H7 (cell line): ENCODE results near the gene PPCS.

- RAMPAGE, long total RNA, result no peak
These were observed 179.7 kb downstream of the HIVEP3 start for GRCh38 chr1:41738534-41739811.

DNA sequence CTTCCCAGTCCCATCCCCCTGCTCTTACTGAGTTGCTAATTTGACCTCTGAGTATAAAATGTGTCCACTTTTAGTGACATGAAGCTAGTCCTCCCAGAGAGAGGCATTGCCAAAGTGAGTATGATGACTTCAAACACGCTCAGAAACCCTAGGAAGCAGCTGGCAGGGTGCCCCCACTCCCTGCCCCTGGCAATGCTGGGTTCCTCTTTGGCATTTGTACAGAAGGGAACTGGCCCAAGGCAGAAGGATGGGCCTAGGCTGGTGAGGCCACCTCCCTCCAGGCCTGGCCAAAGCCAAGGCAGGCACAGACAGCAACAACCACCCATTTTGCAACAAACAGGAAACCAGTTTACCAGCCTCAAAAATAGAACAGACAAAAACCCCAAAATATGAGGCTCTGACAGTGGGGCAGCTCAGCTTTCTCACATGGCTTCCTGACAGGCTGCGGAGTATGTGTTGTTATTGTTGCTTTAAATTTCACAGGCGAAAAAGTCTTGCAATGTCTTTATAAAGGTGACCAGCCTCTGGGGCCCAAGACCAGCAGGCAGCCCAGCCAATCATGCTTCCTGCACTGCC is 115.8 kb downstream of the HIVEP3 start:
- RAMPAGE, long total RNA, result no peak

- RAMPAGE, long total RNA, result no peak
These were observed 112.8 kb downstream of the HIVEP3 start for GRCh38 chr1:41805937-41806247.

DNA sequence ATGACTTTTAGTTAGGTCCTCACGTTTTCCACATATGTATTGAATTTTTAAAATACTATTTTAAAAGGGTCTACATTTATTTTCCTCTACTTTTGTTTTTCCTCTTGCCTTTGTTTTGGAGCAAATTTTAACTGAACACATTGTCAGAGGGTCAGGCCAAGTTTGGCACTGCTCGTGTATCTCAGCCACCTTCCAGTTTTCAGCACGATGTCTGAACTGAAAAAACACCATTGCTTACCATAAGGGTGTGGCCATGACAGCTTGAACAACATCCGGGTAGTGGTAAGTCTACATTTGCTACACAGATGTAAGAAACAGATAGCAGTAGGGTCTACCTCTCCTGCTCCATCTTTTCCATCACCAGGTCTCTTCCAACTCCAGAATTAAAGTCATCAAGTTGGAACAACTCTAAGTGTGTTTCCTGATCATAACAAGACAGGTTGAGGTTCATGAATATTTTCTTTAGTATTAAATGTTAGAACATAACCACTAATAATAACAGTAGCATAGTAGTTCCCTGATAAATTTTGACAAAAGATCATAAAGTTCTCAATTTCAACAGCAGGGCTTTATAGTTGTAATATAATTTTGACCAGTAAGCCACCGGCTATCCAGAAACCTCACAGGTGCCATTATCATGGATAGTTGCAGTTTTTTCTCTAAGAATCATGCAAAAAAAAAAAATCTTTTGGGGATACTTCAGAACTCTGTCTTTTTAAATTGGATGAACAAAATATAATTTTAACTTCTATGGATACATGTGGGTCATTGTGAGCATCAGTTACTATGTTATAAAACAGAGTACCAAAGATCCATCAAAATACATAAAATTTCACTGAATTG is 4.0 kb downstream of the HIVEP3 start:
- RAMPAGE, long total RNA, result no peak

GRCh38 chr1:42035108-42036372 is 116.8 kb upstream of the HIVEP3 start:
- RAMPAGE, long total RNA, result no peak

- RAMPAGE, long total RNA, result no peak
These were observed 1.4 kb downstream of the GUCA2A start for GRCh38 chr1:42163045-42163648.

- RAMPAGE, long total RNA, result no peak
These were observed 8.0 kb upstream of the GUCA2A start for GRCh38 chr1:42172291-42173148.

DNA sequence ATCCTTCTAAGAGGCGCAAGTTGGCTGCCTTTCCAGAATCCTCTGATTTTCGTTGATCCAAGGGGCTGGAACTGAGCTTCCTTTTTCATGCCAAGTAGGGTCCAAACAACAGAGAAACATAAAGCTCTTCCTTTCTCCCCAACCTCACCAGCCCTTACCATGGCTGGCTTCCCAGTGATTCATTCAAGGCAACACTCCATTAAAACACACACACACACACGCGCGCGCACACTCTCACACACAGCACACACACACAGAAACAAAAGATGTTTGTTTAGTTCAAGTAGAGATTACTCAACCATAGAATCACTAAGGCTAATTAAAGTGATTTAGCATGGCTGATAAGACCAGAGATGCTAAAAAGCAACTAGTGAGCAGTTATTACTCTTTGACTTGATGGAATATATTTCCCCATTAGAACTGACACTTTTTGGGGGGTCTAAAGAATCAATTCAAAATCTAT is 13.0 kb upstream of the GUCA2A start:
- RAMPAGE, long total RNA, result no peak

GRCh38 chr1:42214562-42214929 is 50.0 kb upstream of the GUCA2A start:
- RAMPAGE, long total RNA, result no peak

- RAMPAGE, long total RNA, result start-site peak on the plus strand at chr1:42456557-42456568, 309 reads
These were observed at the start of gene PPCS for GRCh38 chr1:42456148-42457357. TSS of gene PPCS (plus strand) at chr1:42456543.

GRCh38 chr1:42457857-42458439 is 1.6 kb downstream of the PPCS start:
- RAMPAGE, long total RNA, result no peak

DNA sequence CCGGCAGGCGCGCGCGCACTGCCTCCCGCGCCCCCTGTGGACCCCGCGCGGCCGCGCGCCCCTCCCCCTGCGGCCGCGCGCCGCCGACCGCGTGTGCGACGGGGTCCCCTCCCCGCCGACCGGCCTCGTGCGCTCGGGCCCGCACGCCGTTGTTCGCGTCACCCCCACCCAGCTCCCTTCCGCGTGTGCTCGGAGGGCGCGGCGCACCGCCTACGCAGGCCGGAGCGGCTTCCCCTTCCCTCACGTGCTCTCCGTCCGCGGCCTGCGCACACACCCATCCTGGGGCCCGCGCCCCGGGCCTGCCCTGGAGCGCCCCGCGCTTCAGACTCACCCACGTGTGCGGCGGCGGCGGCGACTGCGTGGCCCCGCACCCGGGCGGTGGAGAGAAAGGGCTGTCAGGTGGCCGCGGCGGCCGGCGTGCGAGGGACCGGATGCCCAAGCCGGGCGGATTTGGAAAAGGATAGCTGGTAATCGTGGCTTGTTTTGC is 724 bp downstream of the YBX1 start:
- RAMPAGE, long total RNA, result no peak

DNA sequence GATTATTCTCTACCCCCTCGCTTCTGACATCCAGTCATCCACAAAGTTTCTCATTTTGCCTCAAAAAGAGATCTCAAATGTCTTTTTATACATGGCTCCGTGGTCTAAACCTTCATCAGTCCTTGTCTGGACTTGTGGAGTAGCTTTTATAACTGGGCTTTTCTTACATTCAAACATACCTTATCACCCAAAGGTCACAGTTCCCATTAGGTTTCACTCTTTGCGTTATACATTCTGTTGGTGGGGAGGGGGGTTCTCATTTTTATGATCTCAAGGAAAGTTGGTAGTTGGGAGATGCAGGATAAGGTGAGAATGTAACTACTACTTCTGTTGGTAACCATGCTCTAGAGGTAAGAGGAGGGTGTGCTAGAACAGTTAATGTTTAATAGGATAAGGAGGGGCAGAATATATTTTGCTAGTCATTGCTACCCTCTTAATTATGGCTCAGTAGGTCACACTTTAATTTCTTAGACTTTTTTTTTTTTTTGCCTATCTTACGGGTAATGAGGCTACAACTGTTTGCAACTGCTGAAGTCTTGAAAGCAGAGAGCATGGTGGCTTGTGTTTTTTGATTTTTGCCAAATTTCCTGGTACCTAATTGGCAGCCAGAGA is 10.7 kb downstream of the YBX1 start:
- RAMPAGE, long total RNA, result no peak

DNA sequence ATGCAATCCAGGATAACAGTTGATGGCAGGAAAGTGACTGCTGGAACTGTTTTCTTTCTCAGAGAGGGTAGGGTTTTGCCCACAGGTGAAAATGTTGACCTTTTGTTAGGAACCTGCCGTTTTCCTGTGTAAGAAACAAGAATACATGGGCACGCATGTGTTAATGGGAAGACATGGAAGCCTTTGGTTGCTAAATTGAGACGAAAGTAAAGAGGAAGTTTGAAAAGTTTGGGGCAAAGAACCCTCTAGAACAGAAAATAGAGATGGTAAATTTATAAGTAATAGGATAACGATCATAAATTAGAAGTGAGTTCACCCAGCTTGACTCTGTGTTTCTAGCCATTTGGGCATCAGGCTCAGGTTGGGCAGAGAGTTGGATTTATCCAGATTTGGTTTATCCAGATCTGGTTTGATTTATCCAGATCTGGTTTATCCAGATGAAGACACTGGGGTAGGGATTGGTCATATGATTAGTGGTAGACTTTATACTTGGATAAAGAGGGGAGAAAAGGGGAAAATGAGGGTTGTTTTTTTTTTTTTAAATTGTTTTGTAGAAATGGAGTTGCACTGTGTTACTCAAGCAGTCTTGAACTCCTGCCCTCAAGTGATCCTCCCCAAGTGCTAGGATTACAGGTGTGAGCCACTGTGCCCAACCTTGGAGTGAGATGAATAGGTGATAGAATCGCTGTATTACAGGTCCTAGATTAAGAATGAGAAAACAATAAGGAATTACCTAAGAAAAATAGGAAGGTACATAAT is 17.1 kb downstream of the YBX1 start:
- RAMPAGE, long total RNA, result no peak

GRCh38 chr1:42843056-42843769 is 3.2 kb upstream of the ZNF691 start:
- RAMPAGE, long total RNA, result no peak

GRCh38 chr1:42938726-42939774 is 19.6 kb downstream of the SLC2A1 start:
- RAMPAGE, long total RNA, result no peak

- RAMPAGE, long total RNA, result no peak
These were observed 1.6 kb downstream of the SLC2A1 start for GRCh38 chr1:42956789-42957696.

GRCh38 chr1:42963678-42964476 is 5.2 kb upstream of the SLC2A1 start:
- RAMPAGE, long total RNA, result no peak

GRCh38 chr1:42979758-42980875 is 21.4 kb upstream of the SLC2A1 start:
- RAMPAGE, long total RNA, result no peak

DNA sequence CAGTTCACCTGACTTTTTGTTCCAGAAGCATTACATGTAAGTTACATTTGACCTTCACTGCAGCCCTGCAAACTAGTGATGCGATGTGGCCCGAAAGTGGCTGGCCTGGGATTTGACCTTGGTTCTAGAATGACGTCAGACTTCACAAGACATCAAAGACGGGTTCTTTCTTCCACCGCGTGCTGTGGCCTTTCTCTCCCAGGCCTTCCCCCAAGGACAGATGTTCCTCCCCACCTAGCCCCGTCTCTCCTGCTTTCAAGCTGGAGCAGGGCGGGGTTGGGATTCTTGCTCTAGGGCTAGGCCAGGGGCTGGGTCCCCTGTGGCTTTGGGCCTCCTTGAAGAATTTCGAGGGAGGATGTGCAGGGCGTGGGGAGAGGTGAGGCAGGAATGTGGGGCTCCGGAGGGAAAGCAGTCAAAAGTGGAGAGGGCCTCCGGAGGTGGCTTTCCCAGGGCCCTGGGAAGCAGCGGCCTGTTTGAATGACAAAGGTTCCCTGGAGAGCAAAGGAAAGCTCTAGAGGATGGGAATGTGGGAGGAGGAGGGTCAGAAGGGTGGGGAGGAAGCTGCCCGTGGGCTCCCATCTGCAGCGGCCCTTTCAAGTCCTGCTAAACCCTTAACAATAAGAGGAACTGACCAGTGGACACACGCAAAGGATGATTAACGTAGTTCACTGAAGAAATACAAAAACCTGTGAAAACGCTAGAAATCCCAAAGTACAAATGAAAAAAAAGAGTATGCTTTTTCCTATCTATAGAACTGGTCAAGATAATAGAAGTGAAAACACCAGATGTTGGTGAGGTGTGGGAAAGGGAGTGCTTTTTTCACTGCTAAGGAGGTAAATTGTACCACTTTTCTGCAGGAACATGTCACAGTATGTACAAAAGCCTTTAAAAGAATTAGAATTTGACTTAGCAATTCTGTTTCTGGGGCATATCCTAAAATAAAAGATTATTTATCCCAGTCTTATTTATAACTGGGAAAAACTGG is 50.0 kb upstream of the SLC2A1 start:
- RAMPAGE, long total RNA, result no peak